ENCODE results near the gene FAM81B.

- RRBS: no CpG with 5 or more reads among the region's 1 CpG
These were observed 1.2 kb downstream of the LYSMD3 start for GRCh38 chr5:90528267-90528437.

GRCh38 chr5:90528438-90528938 is 896 bp downstream of the LYSMD3 start:
- RRBS: no CpG with 5 or more reads among the region's 10 CpGs

GRCh38 chr5:90642432-90642835 is 83.8 kb downstream of the ADGRV1 start:
- RRBS: no CpG with 5 or more reads among the region's 5 CpGs

- RRBS: no CpG with 5 or more reads among the region's 4 CpGs
These were observed 99.9 kb downstream of the ADGRV1 start for GRCh38 chr5:90658436-90658948.

GRCh38 chr5:90917837-90918358 is 359.3 kb downstream of the ADGRV1 start:
- RRBS: no CpG with 5 or more reads among the region's 3 CpGs

DNA sequence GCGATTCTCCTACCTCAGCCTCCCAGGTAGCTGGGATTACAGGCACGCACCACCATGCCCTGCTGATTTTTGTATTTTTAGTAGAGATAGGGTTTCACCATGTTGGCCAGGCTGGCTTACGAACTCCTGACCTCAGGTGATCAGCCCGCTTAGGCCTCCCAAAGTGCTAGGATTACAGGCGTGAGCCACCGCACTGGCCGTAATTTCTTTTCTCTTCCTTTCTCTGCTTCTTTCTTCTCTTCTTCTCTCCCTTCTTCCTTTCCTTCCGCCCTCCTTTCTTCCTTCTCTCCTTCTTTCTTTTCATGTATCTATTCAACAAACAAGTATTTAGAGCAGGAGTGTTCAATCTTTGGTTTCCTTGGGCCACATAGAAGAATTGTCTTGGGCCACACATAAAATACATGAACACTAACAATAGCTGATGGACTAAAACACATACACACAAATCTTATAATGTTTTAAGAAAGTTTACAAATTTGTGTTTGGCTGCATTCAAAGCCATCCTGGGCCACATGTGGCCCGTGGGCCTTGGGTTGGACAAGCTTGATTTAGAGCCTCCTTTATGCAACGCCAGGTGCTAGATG is 72.3 kb downstream of the ARRDC3 start:
- RRBS: no CpG with 5 or more reads among the region's 10 CpGs

- RRBS: no CpG with 5 or more reads among the region's 6 CpGs
These were observed 69.0 kb downstream of the ARRDC3 start for GRCh38 chr5:91313943-91314683.

DNA sequence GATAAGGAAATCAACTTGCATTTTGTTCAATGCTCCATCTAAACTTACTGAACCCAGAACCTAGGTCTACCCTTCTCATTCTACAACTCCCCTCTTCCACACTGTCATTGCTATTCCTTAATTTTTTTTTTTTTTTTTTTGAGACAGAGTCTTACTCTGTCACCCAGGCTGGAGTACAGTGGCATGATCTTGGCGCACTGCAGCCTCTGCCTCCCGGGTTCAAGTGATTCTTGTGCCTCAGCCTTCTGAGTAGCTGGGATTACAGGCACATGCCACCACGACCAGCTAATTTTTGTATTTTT is 16.3 kb downstream of the ARRDC3 start:
- RRBS: no CpG with 5 or more reads among the region's 3 CpGs

DNA sequence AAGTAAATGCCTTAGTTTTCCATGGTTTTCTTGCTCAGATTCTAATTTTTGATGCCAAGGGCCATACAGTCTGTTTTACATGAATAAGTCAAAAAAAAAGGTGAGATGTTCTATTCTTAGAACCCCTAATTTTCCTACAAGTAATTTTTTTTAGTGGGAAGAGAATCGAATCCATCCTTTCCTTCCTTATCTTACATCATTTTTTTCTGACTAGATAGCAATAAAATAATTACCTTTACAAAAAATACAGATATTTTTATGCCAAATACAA is 921.0 kb upstream of the NR2F1 start:
- RRBS: no CpG with 5 or more reads among the region's 1 CpG

- RRBS: no CpG with 5 or more reads among the region's 71 CpGs
These were observed 5.0 kb downstream of the NR2F1 start for GRCh38 chr5:93587917-93588594.

GRCh38 chr5:94793188-94793810 is 174.8 kb downstream of the SLF1 start:
- RRBS: no CpG with 5 or more reads among the region's 4 CpGs

DNA sequence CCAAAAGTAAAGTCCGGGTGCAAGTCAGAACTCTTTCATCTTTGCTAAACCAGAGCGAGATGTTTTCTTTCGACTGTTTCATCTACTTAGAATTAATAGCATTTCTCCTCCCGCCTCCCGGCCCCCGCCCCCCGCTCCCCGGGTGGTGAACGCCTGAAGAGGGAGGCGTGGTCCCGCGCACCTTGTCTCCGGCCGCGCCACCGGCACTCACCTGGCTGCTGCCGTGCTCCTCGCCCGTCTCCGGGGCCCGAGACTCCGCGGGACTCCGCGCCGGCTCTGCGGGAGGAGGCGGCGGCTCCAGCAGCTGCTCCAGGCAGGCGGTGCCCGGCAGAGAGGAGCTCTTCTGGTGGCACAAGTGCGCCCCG is 1.3 kb downstream of the MCTP1 start:
- RRBS: 2% methylated on average over 21 of the region's 33 CpGs

DNA sequence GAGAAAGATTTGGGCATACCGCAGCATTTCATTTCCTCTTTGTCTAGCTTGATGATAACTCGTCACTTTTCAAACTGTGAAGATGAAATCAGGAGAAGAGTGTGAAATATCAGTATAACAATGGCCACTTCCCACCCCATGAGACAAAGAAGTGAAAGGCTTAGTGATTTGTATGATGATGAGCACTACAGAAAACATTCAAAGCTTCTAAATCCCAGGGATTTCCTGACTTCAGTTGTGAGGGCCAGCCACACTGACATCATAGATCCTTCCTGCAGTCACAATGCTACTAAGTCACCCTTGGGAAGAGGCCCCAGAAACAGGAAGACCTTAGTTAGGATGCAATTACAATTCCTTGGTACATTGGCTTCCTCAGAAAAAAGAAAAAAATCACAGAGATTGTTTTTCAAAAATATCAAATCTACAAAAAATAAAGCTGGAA is at the start of gene FAM81B:
TSS of gene FAM81B (plus strand) at position 316 of the 442 bp plus-strand sequence.
- RRBS: no CpG with 5 or more reads among the region's 2 CpGs

DNA sequence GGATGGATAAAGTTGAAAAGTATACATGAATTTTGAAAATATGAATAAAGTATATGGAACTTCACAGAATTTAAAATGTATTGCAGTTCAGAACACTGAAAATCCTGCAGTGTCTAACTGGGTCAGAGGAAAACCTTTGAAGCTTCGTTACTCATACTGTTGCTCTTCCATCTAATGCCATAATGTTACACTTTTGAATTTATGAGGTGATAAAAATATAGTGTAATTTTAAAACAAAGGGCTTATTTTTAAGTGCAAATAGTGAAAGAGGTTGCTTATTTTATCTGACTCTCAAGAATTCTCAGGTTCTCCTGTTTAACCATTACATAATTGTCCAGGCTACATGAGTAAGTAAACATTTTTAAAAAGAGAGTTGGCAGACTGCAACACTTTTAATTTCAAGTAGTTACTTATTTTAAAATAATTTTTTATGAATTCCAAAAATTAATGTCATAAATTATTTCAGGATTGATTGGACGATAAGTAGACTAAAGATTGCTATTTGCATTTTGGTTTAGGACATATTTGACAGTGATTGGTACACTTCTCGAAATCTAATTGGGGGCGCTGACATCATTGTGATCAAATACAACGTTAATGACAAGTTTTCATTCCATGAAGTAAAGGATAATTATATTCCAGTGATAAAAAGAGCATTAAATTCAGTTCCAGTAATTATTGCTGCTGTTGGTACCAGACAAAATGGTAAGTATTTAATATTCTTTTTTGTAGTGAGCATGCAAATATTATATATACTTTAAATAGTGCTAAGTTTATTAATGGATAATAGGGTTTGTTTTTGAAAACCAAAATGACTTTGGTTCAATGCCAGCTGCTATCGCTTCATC is 5.5 kb downstream of the RHOBTB3 start:
- RRBS: no CpG with 5 or more reads among the region's 6 CpGs

DNA sequence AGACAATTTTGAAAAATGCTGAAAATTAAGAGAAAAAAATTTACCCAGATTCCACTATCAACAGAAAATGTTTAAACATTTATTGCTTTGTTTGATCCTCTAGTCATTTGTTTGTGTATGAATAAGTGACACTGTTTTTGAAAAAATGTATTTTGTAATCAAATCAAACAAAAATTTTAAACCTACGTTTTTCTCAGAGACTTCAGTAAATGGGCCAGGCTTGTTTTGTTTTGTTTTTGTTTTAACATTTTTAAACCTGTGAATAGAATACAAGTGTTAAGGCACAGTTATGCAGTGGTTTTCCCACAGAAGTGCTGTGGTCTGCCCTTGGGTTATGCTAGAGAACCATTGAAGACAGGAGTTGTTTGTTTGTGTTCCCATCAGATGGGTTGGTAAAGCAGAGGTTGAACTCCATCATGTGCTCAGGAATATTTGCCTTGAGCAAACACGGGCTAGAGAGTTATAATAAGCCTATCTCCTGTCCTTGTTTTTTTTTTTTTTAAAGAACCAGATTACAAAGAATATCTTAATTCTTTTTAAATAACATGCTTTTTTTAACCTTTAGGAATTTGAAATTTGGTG is 28.4 kb downstream of the RHOBTB3 start:
- RRBS: no CpG with 5 or more reads among the region's 2 CpGs

- RRBS: no CpG with 5 or more reads among the region's 5 CpGs
These were observed 29.3 kb downstream of the RHOBTB3 start for GRCh38 chr5:95760120-95761130.

DNA sequence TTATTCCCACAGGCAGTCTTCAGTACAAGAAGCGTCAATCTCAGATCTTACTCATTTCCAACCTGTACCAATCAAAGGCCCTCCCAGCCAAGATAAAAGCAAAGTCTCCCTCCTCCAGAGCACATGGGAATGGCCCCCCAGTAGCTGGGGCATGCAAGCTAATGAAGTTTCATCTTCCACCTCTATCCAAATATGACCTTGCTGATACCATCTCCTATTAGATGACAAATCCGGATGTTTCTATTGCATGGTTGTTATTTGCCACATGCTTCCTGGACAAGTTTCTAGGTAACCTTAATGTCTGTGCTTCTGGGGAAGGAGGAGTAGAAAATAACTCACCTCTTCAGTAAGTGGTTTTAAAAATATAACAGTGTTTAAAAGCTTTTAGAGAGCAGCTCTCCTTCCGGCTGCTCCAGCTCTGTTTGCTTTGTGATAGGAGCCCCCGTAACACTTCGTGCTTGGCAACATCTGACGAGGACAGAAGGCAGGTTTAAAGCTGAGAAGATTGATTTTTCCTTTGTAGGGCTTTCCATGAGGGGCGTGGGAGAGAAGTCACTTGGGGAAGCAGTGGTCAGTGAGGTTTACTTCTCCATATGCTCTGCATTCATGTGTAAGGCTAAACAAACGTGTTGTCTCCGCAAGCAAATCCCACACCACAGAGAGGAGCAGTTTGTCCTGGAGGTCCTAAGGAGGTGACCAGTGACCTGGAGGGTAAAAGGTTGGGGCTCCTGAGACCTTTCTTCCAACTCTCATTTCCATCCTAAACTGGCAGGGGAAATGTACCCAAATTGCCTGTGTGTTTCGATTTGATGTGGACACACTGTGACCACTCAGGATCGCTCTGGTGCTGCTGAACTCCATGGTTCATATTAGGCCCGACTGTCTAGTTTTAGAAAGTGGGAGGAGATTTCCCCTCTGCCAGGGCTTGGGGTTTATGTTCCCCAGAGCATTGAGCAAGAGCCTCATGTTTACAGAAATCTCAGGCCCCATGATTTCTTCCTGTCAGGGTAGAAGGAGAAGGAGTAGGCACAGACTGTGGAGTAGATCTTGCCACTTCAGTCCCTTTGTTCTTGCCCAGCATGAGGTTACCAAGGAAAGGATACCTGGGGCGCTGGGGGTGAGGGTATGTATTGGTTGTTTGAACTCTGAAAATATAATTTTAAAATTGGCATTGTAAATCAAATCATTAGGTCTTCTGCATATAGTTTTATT is 40.5 kb upstream of the GLRX start:
- RRBS: no CpG with 5 or more reads among the region's 13 CpGs

DNA sequence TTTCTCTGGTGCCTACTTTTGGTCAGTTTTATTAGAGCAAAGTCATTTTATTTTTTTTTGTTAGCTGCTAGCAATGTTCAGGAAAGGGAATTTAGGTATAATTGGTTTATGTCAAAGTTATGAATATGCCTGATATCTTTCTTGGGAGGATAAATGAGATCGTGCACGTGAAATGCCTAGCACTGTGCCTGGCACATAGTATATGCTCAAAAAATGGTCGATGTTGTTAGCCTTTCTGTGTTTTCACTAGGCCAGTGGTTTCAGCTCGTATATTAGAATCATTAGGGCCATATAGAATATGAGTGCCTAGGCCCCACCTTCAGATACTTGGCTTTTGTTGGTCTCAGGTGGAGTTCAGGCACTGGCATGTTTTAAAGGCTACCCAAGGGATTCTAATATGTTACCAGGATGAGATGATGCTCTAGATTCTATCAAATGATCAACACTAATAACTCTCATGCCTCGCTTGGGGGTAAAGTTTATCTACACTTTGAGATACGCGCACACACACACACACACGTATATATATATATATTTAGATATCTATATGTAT is 56.8 kb downstream of the ELL2 start:
- RRBS: no CpG with 5 or more reads among the region's 8 CpGs

GRCh38 chr5:95961942-95962607 is 424 bp upstream of the ELL2 start:
- RRBS: no CpG with 5 or more reads among the region's 34 CpGs

GRCh38 chr5:95989169-95989653 is 27.6 kb upstream of the ELL2 start:
- RRBS: no CpG with 5 or more reads among the region's 1 CpG

Measured in non-pigmented ciliary epithelial cell (primary cell).